Anterior vena cava (tissue), 1 donor: ENCODE data around the gene POMC.

GRCh38 chr2:24364921-24365781 lies 4.8 kb upstream of the ITSN2 start:
- PRO-cap = no peak

- PRO-cap = no peak
These were observed 63.3 kb downstream of the ADCY3 start for GRCh38 chr2:24856529-24857338.

DNA sequence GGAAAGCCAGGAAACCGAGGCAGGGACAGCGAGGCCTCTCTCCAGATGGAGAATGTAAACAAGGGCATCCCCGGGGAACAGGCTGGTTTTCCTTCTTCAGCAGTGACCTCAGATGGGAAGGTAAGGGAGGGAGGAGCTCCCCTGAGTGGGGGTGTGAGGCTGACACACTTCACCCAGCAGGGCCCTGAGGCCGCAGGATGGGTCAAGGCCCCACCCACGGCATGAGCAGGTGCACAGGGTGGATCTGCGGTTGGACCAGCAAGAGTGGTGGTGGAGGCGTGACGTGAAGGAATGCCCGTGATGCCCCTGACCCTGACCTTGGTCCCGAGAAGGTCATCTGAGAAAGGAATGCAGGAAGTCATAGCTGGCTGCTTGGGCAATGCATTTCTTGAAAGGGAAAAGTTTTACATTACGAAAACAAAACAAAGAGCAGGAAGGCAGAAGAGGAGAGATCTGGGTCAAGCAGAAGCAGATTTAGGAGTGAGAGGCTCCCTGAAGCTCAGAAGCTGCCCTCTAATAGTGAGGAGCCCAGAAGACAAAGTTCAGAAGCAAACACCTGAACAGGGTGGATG lies 48.1 kb downstream of the ADCY3 start:
- PRO-cap = no peak

DNA sequence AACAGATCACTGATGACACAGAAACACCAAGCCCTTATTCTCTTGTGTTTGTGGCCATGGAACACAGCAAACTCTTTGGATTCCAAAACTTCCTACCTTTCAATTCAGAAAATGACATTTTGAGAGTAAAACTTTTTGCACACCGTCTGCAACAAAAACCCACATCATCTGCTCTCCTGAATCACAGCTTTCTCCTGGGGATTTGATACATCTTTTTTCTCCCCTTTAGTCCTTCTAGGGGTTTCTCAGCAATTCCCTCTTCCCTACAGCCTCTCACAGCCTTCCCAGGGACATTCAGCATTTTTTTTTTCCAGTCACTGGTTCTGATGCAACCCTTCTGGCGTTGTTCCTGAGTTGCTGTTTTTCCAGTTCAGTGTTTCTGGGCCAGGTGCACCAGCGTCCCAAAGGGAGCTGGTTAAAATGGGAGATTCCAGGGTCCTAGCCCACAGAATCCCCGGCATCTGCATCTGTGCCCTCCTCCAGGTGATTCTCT lies 36.2 kb downstream of the ADCY3 start:
- PRO-cap = bidirectional peak, plus-strand start at position 373 of the sequence, minus-strand start at position 170 of the sequence

DNA sequence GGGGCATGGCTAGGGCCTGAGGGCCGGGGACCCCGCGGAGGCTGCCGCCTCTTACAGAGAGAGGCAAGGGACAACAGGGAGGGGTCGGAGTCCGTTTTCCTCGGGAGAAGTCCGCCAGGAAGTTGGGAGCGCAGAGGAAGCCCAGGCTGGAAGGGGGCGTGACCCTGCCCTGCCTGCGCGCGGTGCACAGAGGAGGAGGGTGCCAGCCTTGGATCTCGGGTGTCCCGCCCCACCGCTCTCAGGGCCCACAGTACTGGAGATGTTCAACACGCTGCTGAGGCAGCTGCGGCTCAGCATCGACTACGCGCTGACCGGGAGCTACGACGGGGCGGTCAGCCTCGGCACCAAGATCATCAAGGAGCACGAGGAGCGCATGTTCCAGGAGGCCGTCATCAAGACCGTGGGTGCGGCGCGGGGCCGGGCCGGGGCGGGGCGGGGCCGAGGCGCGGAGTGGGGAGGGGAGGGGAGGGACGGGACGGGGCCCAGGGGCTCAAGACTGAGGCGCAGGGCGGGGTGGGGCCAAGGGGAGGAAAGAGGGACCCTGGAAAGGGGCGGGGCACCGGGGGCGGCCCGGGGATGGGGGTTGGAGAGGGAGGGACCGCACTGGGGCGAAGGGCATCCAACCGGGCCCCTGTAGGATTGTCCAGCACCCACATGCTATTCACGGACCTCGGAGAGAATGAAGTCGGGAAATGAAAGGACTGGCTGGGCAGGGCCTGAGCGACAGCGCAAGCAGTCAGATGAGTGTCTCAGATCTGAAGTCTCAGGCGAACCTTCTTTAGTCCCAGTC lies 36.7 kb downstream of the POMC start:
- PRO-cap = unidirectional peak, minus-strand start at position 355 of the sequence

GRCh38 chr2:25168222-25169126 lies at the start of gene POMC:
Gene POMC (minus strand): TSS chr2:25168580.
- PRO-cap = no peak

GRCh38 chr2:25233770-25234531 lies 65.6 kb upstream of the POMC start:
- PRO-cap = no peak

DNA sequence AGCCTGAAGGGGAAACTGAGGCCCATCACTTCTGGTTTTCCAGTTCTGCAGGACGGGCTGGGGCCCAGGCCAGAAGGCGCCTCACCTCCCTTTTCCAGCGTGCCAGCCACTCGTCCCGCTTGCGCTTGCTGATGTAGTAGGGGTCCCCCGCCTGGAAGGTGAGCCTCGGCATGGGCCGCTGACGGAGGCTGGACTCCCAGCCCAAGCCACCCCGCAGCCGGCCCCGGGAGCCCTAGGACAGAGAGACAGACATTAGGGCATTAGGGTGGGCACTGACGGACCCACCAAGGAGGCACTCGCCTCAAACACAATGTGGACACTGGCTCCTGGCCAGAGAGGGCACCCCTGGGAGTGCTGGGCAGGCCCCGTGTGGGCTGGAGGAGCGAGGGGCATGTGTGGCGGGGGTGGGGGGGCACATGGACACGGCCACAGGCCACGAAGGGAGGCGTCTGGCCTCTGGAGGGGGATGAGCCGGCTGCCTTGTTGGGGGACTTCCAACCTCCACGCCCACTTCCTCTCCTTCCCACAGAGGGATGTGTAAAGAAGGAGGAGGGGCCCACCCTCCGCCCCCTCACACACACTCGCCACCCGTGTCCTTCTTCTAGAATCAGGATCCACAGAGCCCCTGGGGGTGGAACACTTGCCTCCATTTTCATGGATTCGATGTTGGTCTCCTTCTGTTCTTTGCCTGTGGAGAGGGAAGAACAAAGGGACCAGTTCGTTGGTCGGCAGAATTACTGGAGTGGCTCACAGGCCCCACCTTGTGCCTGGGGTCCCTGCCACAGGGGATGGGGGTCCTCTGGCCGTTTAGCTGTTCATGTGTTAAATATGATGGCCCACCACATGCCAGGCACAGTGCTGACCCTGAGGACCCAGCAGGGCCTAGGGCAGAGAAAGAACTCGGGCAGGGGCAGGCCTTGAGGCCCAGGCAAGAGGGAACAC lies 66.6 kb downstream of the DNMT3A start:
- PRO-cap = no peak

DNA sequence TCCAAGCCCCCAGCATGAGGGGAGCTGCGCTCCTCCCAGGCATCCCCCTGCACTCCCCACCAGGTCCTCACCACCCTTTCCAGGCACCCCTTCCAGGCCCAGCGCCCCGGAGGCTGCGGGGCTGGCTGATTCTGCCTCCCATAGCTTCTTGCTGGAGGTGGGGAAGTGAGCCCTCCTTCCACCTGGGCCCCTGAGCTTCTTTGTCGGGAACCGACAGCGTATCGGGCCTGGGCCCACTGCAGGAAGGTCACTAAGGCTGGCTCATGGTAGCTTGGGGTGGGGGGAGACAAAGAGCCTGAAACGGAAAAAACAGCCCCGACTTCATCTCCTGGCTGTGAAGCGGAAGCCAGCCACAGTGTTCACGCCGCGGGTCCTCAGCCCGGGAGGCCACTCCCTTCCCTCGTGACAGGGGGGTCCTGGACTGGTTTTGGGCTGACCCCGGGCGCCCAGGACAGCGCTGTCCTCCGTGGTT lies 65.2 kb downstream of the DNMT3A start:
- PRO-cap = unidirectional peak, plus-strand start at position 355 of the sequence

DNA sequence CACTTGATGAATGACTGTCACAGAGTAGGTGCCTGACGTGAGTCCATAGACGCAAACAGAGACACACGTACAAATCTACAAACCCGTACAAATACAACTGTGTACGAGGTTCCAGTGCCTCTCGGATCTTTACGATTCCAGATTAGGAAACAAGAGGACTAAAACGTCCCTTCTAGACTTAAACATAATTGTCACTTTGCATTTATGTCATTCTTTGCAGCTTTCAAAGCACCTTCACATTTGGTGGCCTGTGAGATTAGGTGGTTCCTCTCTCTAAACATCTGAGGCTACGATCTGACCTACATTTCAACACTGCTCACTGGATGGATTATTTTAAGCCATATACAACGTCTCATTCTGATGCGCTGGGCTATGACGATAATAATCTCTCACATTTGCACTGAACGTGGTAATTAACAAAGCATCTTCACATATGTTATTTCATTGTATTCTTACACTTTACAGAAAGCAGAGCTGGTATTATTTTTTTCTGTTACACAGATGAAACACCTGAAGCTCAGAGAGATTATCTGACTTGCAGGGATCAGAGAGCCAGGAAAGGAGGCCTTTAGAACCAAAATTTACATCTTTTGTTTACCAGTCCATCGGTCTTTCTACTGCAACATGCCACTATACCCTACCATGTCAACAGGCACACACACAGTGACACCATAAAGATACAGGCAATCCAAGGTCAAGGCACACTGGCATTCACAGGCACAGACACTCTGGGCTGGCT lies 36.5 kb downstream of the DNMT3A start:
- PRO-cap = no peak

GRCh38 chr2:25522075-25522685 lies 151.2 kb downstream of the DTNB start:
- PRO-cap = no peak

DNA sequence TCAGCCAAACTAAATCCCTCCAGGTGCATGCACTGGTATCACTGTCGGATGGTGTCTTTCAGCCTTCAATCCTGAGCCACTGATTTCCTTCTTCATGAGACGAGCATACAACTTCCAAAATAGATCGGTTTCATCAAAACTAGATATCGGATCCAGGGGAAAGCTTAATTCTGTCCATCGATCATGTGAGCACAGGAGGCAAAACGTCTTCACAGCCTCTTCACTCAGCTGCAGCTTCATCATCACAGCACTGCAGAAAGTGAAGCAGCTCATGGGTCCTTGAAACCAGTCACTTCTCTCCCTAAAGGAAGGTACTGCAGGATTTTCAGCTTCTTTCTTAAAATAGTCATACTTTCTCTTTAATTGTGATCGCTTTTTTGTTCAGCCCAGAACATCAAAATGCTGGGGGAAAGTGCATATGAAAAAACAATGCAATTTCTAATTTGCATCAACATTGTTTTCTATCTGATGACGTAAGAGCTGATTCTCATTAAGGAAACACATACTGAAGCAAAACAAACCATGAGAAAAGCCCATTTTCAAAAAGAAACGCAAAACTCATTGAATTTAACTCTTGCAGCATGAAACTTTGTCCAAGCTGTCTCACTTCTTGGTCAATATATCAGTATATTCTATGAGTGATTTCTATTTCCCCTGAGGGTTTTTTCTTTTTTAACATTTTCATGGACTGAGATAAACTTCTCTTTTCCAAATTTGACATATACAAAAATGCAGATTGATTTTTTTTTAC lies 80.4 kb downstream of the DTNB start:
- PRO-cap = no peak

GRCh38 chr2:25618482-25619223 lies 54.7 kb downstream of the DTNB start:
- PRO-cap = no peak

- PRO-cap = no peak
These were observed 76.7 kb upstream of the DTNB start for GRCh38 chr2:25749825-25750649.

DNA sequence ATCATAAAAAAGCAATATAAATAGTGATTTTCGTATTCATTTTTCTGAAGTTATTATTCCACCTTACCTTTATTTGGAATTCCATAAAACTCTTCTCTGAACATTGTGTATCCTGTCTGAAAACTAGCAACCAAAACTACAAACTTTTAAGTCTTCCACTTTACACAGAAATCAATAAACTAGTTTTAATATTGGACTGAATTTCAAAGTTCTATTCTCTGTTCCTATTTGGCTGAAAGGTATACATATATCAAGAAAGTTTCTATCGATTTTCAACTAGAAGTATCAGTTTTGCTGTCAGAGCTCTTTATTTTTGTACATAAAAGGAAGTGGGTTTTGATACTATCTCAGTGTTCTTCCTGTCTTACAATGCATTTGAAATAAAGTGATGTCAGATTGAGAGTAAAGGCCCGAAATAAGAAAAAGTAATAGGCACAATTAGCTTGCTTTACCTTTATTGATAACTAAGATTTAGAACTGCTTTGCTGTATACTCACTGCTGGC lies 83.8 kb downstream of the ASXL2 start:
- PRO-cap = no peak

GRCh38 chr2:25877283-25877987 lies 852 bp downstream of the ASXL2 start:
- PRO-cap = no peak

- PRO-cap = no peak
These were observed 33.8 kb downstream of the RAB10 start for GRCh38 chr2:26067545-26068279.

DNA sequence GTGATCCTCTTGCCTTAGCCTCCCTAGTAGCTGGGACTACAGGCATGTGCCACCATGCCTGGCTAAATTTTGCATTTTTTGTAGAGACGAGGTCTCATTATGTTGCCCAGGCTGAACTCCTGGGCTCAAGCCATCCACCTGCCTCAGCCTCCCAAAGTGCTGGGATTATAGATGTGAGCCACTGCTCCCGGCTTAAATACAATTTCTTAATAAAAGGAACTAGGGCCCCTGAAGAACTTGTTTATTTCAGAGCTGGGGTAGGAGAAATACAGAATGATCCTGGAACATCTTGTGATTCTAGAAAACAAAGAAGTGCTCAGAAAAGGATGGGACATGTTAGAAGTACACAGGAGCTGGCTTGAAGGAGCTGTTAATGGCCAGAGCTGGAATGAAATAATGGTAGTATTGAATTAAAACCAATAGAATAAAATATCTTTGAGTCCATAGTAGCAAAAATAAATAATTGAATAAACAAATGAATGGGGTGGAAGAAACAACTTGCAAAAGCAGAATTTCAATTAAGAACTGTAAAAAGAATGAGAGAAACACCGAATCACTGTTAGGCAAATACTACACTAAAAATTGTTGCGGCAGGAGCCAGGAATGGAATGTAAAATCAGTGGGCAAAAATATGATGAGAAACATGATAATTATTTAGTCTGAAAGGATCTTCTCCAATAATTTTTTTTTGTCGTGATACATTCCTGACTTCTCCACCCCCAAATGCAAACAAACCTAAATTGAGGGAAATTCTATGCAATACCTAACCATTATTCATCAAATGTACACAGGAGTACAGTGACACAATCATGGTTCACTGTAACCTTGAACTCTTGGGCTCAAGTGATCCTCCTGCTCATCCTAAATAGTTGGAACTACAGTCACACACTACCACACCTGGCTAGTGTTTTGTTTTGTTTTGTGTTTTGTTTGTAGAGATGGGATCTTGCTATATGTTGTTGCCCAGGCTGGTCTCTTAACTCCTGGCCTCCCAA lies 46.2 kb downstream of the RAB10 start:
- PRO-cap = no peak

GRCh38 chr2:26105020-26105425 lies 67.9 kb upstream of the GAREM2 start:
- PRO-cap = no peak

DNA sequence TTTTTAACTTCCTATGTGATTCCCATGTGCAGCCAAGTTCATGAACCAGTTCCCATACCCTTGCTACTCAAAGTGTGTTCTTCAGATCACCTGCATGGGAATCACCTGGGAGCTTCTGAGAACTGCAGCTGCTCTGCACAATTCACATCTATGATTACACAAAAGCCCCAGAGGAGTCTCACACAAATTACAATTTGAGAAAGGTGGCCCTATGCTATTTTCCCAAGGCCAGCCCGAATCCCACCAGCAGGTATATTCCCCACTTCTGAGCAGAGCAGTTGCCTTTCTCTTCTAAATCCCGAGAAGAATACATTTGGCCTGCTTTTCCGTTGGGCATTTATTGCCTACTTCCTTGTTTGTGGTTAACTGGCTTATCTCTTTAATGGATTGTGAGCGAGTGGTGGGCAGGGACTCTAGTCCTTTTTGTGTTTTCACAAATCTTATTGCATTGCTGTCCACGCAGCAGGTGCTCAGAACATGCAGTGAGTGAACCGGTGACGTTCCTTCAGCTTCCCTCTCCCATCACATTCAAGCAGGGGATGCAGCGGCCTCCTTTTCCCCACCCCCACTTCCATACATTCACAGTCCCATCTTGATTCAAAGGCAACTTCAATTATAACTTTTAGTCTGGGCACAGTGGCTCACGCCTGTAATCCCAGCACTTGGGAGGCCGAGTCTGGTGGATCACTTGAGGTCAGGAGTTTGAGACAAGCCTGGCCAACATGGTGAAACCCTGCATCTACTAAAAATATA lies 28.9 kb upstream of the GAREM2 start:
- PRO-cap = no peak